GM06990 (cell line): ENCODE measurements around a stretch of chr18.

GRCh38 chr18:49729642-49730058 lies 83.7 kb downstream of the ACAA2 start:
- RRBS: no CpG with 5 or more reads among the region's 3 CpGs

GRCh38 chr18:49730750-49731364 lies 82.5 kb downstream of the ACAA2 start:
- RRBS: no CpG with 5 or more reads among the region's 6 CpGs

DNA sequence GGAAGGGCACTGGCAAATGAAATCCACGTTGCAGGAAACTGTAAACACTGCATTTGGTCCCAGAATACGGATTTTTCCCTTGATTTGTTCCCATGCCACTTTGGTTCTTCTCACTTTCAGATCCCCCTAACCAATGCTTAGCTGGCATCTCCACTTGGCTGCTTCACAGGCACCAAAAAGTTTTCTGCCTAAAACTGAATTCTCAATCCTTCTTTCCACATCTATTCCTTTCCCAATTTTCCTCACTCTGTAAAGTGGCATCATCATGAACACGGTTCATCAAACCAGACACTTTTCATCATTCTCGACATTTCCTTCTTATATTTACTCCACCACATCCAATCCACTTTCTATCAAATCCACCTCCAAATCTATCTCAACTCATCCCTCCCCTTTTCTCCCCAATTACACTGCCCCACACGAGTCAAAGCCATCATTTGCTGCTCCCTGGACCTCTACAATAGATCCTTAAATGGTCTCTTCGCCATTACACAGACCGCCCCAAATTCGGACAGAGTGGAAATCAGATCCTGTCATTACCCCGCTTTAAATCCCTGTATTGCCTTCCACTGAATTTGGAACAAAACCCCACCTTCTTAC lies 1.1 kb downstream of the ACAA2 start:
- RRBS: no CpG with 5 or more reads among the region's 9 CpGs

GRCh38 chr18:49827040-49827809 lies 13.9 kb upstream of the ACAA2 start:
- RRBS: no CpG with 5 or more reads among the region's 2 CpGs

GRCh38 chr18:50842751-50843348 lies 23.0 kb upstream of the MRO start:
- RRBS: no CpG with 5 or more reads among the region's 1 CpG

GRCh38 chr18:50853839-50854351 lies 25.0 kb upstream of the ME2 start:
- RRBS: no CpG with 5 or more reads among the region's 7 CpGs

GRCh38 chr18:50879270-50880381 lies 708 bp downstream of the ME2 start:
- RRBS: 4% methylated on average over 19 of the region's 72 CpGs

DNA sequence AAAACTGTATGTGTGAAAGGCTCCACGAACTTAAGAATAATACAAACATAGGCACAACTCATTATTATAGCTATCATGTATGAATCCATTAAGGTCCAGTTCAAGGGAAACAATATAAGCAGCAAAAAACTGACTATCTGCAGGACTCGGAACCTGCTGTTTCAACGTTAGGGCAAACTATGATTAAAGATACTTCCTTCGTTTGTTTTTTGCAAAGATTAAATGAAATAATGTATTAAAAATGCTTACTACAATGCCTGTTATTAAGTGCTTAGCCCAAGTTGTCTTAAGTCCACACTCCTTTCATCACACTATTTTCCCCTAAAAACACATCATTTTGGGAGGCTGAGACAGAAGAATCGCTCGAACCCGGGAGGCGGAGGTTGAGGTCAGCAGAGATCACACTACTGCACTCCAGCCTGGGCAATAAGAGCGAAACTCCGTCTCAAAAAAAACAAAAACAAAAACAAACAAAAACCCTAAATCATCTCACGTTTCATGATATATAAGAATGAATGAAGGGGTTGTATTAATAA lies 10.2 kb downstream of the MEX3C start:
- RRBS: no CpG with 5 or more reads among the region's 11 CpGs

DNA sequence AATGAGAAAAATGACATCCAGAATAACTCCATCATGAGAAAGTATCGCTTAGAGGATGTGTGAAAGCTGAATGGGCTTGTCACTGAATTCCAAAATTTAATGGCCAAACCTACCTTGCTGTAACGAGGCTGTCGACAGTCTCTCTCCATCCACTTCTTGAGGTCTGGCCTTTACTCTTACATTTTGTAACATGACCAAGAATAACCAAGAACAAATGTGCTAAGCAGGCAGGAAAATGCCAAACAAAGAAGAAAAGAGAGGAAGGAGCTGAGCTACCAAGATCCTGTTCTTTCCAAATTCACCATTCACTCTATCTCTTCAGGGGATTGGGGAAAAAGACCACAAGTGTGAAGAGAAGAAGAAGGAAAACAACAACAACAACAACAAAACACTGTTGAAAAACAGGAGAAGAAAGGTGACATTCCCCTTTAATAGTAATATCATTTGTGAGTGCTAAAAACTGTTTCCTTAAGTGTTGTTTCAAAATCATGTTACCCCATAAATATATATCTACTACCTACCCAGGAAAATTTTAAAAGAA lies 10.4 kb upstream of the MBD2 start:
- RRBS: no CpG with 5 or more reads among the region's 3 CpGs

DNA sequence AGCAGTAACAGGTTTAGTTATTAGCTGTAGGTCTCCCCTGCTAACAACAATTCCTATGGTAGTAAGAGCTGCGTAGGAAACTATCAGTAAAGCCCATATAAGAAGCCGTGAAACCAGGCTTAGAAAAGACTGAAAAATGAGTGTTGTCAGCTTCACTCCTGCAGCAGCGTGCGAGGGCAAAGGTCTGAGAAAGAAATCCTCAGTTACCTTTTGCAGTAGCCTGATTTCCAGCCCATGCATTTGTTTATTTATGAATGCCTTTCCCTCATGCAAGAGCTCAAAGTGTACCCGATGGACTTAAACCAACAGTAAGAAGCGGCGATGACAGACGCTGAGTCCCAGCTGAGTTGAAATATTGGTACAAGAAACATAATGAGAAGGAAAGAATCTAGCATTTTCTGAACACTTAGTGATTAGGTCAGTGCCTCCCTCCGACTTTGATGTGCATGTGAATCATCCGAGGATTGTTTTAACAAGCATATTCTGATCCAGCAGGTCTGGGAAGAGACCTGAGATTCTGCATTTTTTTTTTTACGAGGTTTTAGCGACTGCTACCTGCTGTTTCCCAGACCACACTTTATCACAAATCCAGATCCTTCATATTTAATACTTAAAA lies 15.0 kb upstream of the POLI start:
- RRBS: no CpG with 5 or more reads among the region's 12 CpGs

DNA sequence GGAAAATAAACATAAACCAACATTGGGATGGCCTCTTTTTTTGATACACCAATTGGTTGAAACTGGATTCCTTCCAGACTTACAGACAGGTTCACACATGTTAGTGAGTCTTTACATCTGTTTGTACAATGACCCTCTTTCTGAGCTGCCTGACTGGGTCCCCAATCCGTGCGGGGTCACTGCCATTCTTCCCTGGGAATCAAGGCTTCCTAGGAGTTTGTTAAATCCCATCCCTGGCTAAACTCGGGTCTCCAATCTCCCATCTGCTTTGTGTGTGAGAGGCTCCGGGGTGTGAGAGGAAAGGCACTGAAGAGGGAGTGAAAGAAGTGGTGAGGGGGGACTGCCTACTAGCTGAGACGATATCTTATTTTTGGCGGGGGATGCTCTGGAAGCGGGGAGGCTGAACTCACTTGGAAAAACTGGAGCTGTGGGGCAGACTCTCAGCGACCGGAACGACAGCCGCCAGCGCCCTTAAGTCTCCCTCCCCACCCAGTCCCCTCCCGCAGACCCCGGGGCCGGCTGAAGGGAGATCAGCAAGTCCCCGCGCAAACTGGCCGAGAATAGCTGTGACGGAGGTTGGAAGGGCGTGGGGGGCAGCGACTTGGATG lies 420 bp downstream of the STARD6 start:
- RRBS: 6% methylated on average over 6 of the region's 21 CpGs

- RRBS: 12% methylated on average over 3 of the region's 10 CpGs
Observed at GRCh38 chr18:55251573-55252015, 292.3 kb upstream of the CCDC68 start.

DNA sequence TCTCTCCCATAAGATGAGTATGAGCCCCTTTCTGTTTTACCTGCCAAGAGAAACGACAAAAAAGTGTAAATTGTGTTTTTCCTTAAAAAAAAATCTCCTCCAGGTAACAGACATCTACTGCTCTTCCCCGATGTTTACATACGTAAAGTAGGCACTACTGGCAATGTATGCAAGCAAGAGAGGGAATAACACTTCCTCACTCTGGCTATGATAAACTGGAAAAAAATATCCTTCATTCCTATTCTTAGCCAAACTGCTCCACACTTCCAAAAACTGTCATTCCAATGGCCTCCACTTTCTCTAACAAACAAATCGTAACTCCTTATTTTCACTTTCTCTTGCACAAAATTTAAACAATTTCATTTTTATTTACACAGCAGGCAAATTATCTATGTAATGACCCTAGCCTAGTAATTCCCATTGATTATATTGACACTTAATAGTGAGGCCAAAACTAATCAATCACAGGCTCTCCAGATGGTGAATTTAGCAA lies 184.5 kb downstream of the TCF4 start:
- RRBS: no CpG with 5 or more reads among the region's 4 CpGs

DNA sequence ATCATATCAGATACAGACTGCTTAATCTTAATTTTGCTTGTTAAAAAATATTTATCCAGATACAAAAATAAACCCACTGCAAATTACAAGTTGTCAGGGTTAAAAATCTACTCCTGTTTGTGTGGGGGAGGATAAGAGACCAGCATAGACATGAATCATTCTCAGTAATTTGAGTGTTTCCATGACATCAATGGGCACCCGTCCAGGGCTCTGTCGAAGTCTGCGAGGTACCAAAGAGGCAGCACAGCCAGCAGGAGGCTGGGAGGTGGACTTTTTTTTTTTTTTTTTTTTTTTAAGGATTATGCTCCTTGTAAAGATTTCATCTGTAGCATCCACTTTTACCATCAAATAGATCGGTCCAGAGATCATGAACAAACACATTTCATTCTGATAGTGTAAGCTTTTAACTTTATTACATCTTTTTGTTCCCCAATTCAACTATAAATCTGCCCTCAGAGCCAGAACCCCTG lies 182.1 kb downstream of the TCF4 start:
- RRBS: no CpG with 5 or more reads among the region's 4 CpGs

GRCh38 chr18:55406521-55407103 lies 181.4 kb downstream of the TCF4 start:
- RRBS: no CpG with 5 or more reads among the region's 18 CpGs

- RRBS: no CpG with 5 or more reads among the region's 7 CpGs
Observed at GRCh38 chr18:55477400-55478018, 110.5 kb downstream of the TCF4 start.

DNA sequence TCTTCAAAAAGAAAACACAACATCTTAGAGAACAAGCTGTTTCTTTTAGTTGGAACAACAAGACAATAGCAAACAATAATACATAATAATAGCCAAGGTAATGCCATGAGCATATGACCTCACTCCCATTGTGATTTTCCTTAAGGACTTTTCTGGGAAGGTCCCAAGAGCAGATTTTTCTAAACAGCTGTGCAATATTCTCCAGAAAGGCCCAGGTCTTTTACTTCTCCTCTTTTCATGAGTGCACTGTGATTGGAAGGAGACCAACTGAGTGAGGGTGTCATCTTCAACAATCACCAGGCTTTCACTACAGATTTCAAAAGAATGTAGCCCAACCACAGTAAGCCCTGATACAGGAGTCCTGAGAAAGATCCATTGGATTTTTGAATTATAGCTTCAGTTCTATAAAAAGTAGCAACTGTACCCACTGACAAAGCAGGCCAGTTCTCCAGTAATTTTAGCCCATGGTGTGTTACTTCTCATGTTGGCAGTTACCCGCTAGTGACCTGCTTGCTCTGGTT lies 144.4 kb upstream of the TCF4 start:
- RRBS: no CpG with 5 or more reads among the region's 1 CpG

- RRBS: no CpG with 5 or more reads among the region's 2 CpGs
Observed at GRCh38 chr18:55869943-55870253, 281.9 kb upstream of the TCF4 start.

- RRBS: no CpG with 5 or more reads among the region's 14 CpGs
Observed at GRCh38 chr18:55997825-55998610, 410.0 kb upstream of the TCF4 start.